T47D (cell line): ENCODE results near the genes ATP11A and TMCO3.

GRCh38 chr13:112537863-112539009, 49.7 kb downstream of the TUBGCP3 start:
- RRBS, result no CpG with 5 or more reads among the region's 4 CpGs

GRCh38 chr13:112559036-112559491, 28.9 kb downstream of the TUBGCP3 start:
- RRBS, result no CpG with 5 or more reads among the region's 7 CpGs

DNA sequence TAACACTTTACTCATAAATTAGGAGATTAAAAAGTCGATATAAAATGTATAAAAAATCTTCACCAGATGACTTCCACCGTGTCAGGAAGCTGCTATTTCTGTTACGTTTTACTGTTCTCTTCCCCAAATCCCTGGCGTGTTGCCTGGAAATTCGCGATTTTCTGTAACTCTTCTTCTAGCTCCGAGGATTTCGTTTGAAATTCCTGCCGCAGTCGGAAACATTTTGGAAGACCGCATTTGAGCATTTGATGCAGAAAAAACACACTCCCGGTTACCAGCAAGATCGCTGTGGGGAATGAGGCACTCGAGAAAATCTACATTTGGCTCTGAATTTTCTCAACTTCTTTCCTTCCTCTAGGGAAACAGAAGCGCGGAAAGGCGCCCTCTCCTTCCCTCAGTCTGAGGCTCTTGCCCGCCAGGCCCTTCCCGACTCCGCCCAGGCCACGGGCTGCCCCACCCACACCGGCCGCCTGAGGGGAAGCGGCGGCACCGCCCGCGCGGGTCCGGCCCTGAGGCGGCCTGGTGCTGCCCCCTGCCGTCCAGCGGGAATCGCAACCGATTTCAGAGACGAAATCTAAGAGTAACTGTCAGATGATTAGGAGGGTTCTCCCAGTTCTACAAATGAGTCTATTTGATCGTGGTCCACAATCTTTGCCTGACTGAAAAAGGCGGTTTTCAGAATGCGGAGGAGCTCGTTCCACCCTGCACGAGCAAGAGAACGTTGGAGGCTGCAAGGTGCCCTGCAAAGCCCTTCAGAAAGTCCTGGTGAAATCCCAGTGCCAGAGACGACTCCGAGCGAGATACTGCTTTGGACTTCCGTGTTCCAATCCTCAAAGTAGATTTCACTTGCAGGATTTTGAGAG, 18.3 kb upstream of the TUBGCP3 start:
- RRBS, result under 1% methylated on average over 9 of the region's 46 CpGs

- RRBS, result 4% methylated on average over 50 of the region's 85 CpGs
Observed at GRCh38 chr13:112689650-112690299, at the start of gene ATP11A. TSS of gene ATP11A (plus strand) at chr13:112690038.

DNA sequence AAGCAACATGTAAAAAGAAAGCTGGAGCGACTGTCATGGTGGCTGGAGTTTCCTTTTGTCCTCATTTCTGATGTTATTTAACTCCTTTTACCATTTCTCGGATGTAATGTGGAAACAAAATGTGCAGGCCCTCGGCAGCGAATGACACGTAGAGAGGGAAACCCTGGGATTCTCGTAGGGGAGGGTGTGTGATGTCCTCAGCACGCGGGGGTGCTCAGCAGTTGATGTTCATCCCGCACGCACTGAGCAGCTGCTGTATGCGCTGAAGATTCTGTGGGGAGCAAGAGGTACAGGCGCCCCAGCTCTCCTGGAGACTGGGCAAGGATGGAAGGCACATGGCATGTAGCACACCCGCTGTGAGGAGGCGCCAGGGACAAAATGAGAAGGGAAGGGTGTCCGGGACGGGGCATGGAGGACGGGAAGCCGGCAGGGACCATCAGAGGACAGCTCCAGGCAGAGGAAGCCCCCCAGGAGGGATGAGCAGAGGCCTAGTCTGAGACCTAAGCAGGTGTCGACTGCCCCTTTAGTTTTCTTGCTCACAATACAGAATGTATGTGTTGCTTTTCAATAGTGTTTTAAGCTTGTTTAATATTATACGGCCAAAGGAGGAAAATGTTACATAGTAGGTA, 15.4 kb downstream of the ATP11A start:
- RRBS, result no CpG with 5 or more reads among the region's 20 CpGs

DNA sequence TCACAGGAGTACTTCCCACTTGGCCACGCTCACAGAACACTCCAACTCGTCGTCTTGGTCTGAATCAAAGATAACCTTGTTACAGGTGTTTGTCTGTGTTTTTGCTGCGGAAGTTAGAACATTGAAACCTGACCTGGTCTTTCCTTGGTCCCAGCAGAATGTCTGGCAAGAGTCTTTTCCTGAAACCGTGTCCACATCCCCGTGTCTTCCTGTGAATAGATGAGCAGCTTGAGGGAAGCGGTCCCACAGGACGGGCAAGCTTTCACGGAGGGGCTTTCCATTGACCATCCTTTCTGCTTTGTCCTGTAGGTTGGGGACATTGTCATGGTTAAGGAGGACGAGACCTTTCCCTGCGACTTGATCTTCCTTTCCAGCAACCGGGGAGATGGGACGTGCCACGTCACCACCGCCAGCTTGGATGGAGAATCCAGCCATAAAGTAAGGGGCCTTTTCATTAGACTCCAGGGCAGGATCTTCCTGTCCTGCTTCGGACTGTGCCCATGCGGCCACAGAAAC, 126.0 kb downstream of the ATP11A start:
- RRBS, result no CpG with 5 or more reads among the region's 17 CpGs

GRCh38 chr13:112959185-112959679, 9.8 kb upstream of the MCF2L start:
- RRBS, result no CpG with 5 or more reads among the region's 12 CpGs

DNA sequence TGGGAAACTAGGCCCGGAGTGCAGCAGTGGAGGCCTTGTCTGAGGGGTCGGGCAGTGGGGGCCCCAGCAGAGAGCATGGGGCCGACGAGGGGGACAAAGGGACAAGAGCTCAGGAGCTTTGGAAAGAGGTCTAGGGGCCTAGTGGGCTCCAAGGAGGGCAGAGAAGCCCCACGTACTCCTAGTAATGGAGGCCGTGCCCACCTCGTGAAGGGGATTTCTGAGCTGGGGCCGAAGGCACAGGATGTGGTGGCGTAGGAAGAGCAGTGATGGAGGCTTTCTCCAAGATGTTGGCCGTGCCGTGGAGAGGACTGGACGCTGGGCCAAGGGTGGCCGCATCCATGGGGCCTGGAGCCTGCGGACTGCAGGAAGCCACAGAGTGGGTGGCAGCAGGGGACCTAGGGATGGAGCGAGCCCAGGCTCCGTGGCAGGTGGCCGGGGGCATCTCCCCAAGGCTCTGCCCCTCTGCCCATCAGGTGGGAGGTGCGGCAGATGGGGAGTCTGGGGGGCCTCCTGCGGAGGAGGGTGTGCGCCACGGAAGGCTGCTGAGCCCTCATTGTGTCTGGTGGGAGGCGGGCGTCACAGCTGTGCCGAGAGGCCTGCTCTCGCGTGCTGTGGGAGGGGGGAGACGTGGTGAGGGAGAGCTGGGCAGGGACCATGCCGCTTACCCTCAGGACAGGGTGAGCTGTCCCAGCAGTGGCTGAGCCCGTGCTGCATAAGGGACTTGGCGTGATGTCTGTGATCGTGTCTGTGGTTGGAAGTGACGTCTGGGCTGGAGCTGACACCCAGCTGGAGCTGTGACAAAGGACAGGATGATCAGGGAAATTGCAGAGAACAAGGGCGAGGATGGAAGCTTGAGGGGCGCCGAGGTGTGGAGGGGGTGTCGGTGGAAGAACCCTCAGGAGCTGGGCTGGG, 13.3 kb downstream of the MCF2L start:
- RRBS, result 86% methylated on average over 1 of the region's 36 CpGs

GRCh38 chr13:113041044-113041930, 64.3 kb upstream of the F7 start:
- RRBS, result no CpG with 5 or more reads among the region's 22 CpGs

- RRBS, result no CpG with 5 or more reads among the region's 15 CpGs
Observed at GRCh38 chr13:113122999-113123623, 512 bp downstream of the F10 start.

DNA sequence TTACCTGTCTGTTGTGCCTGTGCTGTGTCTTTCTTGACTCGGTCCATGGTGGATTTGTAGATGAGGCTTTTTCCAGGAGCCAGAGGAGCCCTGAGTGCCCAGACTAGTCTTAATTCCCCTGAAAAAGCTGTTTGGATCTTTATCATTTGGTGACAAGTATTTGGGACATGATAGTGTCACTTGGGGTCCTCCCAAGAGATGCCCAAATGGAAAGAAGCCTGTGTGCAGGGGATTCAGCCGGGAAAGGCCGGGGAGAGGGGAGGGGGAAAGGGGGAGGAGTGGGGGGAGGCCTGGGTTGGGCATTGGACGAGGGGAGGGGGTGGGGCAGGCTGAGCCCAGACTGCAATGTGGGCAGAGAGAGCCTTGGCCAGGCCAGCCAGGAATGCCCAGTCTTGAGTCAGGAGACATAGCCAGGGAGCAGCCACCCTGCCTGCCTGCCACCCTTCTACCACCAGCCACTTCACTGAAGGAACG, 333 bp downstream of the PROZ start:
- RRBS, result no CpG with 5 or more reads among the region's 5 CpGs

GRCh38 chr13:113203975-113204674, 4.3 kb downstream of the PCID2 start:
- RRBS, result no CpG with 5 or more reads among the region's 10 CpGs

GRCh38 chr13:113274117-113274714, 22.8 kb upstream of the LAMP1 start:
- RRBS, result no CpG with 5 or more reads among the region's 6 CpGs

- RRBS, result 81% methylated on average over 3 of the region's 19 CpGs
Observed at GRCh38 chr13:113437368-113438106, 15.8 kb downstream of the ADPRHL1 start.

- RRBS, result no CpG with 5 or more reads among the region's 14 CpGs
Observed at GRCh38 chr13:113454016-113454474, 757 bp upstream of the ADPRHL1 start.

DNA sequence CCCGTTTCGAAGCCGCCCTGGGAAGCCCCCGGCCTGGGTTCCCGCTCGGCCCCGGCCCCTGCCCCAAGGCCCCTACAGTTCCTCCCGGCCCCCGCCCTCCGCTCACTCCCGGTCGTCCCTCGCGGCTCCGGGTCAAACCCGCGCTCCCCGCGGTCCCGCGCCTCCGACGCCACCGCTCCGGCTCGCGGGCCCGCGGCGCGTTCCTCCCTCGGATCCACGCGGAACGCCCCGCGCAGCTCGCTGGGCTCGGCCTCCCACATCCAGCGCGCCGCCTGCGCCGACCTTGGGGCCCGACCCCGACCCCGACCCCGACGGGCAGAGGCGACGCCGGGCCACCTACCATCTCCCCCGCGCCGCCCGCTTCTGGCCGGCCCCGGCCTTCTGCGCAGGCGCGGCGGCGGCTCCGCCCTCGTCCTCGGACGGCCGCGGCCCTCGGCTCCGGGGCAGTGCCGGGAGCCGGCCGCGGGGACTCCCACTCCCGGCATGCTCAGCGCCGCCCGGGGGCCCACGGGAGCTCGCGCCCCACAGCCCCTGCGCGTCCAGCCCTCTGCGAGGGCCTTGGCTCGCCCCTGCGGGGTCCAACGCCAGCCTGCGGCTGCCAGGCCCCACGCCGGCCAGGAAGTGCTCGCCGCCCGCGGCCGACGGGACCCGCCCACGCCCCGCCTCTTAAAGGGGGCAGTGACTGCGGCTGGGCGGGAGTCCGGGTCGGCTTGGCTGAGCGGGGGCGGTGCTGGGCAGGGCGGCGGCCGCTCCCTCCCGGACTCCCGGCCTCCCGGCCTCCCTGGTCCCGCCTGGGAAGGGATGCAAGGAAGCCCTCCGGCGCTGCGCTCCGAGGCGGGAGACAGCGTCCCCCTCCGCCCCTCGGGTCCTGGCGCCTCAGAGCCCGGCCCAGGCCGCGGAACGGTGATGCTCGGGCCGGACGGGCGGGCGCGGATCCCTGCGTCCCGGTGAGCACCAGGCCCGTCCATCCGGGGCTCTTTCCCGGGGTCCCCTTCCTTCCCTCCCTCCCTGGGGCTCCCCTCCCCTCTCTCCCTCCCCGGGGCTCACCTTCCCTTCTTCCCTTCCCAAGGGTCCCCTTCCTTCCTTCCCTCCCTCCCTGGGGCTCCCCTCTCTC, at the start of gene TMCO3:
Gene TMCO3 (plus strand): TSS at position 695 of the 1,114 bp plus-strand sequence.
- RRBS, result 2% methylated on average over 67 of the region's 138 CpGs

- RRBS, result no CpG with 5 or more reads among the region's 17 CpGs
Observed at GRCh38 chr13:113502628-113503042, 11.8 kb downstream of the TMCO3 start.

DNA sequence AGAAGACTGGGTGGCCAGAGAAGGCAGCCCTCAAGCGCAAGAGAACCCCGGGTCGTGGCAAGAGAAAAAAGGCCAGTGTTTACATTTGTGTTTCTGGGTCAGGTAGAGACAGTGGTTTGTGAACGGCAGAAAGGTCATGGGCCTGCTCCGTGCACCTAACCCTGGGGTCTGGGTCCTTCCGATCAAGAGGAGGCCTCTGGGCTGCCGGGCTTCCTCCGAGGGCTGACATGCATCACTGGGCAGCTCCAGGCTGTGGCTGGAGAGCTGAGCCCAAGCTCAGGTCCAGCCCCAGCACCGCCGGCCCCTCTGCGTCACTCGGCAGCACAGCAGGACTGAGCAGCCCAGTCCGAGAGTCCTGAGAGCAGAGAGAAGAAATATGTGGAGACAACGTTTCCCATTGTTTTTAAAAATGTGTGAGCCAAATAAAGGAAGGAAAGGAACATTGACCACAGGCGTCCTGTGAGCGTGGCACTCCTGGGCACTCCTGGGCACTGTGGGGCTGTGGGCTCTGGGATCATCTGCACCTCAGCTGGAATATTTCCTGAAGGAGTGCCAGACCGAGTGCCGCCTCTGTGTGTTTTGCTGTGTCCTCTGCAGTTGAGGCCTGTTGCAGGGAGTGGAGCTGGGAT, 38.0 kb upstream of the TFDP1 start:
- RRBS, result 100% methylated on average over 2 of the region's 18 CpGs

- RRBS, result no CpG with 5 or more reads among the region's 13 CpGs
Observed at GRCh38 chr13:113547554-113548032, 37.0 kb upstream of the TFDP1 start.

DNA sequence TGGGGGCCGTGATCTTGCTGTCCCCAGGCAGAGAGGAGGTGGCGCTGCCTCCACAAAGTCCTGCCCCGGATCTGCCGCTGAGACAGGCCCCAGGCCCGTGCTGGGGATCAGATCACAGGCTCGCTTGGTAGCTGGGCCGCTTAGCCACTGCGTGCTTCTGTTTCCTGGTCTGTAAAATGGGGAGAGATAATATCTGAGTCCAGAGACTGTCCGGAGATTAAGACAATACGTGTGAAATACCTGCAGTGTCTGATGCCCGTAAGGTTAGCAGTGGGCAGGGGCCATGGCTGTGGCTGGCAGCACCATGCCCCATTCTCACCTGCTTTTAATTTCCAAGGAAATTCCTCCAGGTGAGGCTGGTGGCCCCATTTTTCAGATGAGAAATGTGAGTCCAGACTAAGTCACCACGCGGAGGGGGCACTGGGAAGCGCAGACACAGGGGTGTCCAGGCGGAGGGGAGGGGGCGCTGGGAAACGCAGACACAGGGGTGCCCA, 3.3 kb downstream of the GRK1 start:
- RRBS, result no CpG with 5 or more reads among the region's 17 CpGs